ENCODE data around the genes BRINP2, RASAL2, TEX35, RALGPS2 and CEP350.

- RRBS, result no CpG with 5 or more reads among the region's 5 CpGs
Measured at GRCh38 chr1:176786512-176786835, 323.5 kb downstream of the PAPPA2 start.

- RRBS, result 2% methylated on average over 11 of the region's 29 CpGs
Measured at GRCh38 chr1:177170494-177171185, at the start of gene BRINP2. BRINP2 (plus strand) TSS chr1:177170958.

DNA sequence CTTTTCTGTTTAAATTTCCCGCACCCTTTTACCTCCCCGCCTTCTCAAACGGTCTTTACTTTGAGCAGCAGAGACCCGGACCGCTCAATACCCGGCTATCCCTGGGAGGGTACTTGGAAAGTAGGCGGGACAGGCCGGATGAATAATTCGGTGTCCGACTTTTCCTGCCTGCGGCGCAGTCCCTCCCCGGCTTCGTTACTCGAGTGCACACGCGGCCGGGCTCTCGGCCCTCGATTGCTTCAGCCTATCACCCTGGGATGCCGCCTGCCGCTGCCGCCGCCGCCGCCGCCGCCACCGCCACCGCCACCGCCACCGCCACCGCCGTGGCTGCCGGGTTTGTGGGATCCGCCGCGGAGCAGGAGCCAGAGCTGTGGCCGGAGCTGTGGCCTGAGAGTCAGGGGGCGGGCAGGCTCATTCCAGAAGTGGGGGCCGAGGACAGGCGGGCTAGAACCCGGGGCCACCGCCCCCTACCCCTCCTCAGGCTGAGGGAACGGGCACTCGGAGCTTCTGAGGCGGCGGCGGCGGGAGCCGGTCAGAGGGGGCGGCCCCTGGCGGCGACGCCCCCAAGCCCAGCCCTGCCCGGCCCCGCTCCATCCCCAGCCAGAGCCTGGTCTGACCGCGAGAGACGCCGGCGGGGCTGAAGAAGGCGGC, at the start of gene RASAL2:
RASAL2 (plus strand) TSS at position 603 of the 651 bp plus-strand sequence.
- RRBS, result 2% methylated on average over 34 of the region's 63 CpGs

- RRBS, result no CpG with 5 or more reads among the region's 1 CpG
Measured at GRCh38 chr1:178311245-178311881, 185.4 kb downstream of the CLEC20A start.

- RRBS, result no CpG with 5 or more reads among the region's 5 CpGs
Measured at GRCh38 chr1:178470428-178471009, 26.2 kb downstream of the CLEC20A start.

- RRBS, result no CpG with 5 or more reads among the region's 15 CpGs
Measured at GRCh38 chr1:178512743-178513286, at the start of gene TEX35. TEX35 (plus strand) TSS chr1:178513109.

GRCh38 chr1:178513720-178514069, 786 bp downstream of the TEX35 start:
- RRBS, result no CpG with 5 or more reads among the region's 9 CpGs

- RRBS, result no CpG with 5 or more reads among the region's 3 CpGs
Measured at GRCh38 chr1:178537677-178537876, 24.7 kb downstream of the TEX35 start.

- RRBS, result no CpG with 5 or more reads among the region's 6 CpGs
Measured at GRCh38 chr1:178576708-178577302, 63.9 kb downstream of the TEX35 start.

DNA sequence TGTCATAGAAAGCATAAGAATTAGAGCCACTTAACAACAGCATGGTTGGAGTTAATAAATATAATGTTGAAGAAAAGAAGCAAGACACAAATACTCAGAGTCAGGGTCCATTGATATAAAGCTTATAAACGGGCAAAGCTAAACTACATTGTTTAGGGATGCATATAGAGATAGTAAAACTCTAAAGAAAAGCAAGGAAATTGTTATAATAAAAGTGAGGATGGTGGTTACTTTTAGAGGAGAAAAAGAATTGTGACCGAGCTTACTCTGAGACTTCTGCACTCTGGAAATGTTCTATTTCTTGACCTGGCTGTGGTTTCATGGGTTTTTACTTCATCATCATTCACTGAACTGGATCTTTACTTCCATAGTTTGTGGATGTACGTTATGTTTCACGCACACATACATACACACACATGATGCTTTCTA, 64.8 kb downstream of the TEX35 start:
- RRBS, result no CpG with 5 or more reads among the region's 4 CpGs

- RRBS, result 2% methylated on average over 35 of the region's 125 CpGs
Measured at GRCh38 chr1:178724698-178725705, at the start of gene RALGPS2. RALGPS2 (plus strand) TSS chr1:178725244.

- RRBS, result no CpG with 5 or more reads among the region's 1 CpG
Measured at GRCh38 chr1:178929051-178929546, 58.2 kb upstream of the ANGPTL1 start.

DNA sequence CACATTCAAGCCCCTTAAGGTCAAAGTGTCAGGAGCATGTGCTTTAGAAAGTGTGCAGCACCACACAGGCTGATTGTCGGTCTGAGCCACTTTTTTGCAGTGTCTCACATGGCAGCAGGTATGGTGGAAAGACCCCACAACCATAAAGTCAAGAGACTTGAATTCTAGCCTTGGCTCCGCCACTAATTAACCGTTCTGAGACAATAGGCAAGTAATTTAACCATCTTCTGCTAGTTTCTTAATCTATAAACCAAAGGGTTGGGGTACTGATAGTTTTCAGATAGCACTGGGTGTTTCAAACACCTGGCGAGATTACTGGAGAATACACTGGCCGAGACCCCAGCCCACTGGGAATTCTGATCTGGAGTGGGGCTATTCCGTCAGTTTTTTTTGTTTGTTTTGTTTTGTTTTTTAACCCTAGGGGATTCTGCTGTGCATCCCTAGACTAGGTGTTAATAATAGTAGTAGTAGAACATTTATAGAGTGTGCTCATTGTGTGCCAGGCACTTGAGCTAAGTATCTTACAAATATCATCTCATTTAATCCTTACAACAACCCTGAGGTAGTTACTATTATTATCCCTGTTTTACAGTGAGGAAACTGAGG, 21.9 kb downstream of the TOR3A start:
- RRBS, result no CpG with 5 or more reads among the region's 6 CpGs

DNA sequence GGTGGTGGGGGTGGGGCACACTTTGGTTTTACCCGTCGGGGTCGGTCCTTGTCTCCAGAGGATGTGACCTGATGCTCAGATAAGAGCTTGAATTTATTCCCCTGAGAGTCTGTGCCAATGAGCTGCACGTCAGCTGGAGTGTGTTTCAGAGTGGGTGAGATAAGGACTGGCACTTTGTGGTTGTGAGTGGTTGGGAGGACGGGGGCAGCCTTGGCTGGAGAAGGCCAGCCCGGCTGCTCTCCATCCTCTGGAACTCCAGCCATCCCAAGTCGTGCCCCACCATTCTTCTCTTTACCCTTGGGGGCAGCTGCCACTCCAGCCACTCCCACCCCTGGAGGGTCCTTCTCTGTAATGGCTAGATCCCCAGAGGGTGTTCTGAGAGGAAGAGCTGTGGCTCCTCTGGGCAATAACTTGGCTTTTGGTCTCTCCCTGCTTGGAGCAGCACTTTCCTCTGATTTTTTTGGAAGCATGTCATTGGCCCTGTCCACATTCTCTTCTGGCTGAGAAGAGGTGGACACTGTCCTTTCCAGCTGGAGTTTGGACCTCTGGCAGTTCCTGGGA, 26.5 kb downstream of the TOR3A start:
- RRBS, result no CpG with 5 or more reads among the region's 7 CpGs

- RRBS, result no CpG with 5 or more reads among the region's 3 CpGs
Measured at GRCh38 chr1:179230747-179231102, 1.2 kb upstream of the ABL2 start.

- RRBS, result no CpG with 5 or more reads among the region's 12 CpGs
Measured at GRCh38 chr1:179864621-179865741, 12.6 kb downstream of the TOR1AIP2 start.

DNA sequence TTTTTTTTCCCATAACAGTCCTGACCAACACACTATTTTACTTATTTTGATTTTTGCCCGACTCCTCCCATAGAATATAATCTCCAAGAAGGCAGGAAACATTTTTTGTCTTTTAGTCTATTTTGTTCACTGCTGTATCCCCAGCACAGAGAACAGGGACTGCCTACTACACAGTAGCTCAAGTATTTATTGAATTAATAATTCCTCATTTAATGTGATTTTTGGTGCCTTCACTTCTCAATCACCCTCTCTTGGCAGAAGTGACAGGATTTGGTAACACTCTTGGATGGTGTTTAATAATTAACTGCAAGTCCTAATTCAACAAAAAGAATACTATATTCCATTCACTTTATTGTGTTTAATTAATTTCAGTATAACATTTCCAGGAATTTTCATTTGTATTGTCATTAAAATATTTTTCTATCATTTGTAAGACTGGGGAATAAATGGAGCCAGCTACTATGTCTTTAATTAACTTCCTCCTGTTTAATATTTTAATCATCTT, 941 bp upstream of the TOR1AIP2 start:
- RRBS, result no CpG with 5 or more reads among the region's 1 CpG

GRCh38 chr1:179882881-179883072, 692 bp downstream of the TOR1AIP1 start:
- RRBS, result no CpG with 5 or more reads among the region's 17 CpGs

DNA sequence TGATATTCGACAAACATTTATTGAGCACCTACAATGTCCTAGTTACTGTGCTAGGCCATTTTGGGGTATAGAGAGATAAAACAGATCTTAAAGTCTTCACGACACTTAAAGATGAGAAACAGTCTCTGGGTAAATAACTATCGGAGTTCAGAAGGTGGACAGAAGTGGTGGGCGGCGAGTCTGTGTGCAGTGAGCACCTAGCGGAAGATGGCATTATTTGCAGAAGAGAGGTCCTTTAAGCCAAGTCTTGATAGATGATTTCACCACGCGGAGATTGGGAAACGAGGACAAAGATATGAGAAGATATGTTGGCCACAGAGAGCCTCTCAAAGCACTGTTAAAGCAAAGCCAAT, 754 bp upstream of the CEP350 start:
- RRBS, result no CpG with 5 or more reads among the region's 9 CpGs

DNA sequence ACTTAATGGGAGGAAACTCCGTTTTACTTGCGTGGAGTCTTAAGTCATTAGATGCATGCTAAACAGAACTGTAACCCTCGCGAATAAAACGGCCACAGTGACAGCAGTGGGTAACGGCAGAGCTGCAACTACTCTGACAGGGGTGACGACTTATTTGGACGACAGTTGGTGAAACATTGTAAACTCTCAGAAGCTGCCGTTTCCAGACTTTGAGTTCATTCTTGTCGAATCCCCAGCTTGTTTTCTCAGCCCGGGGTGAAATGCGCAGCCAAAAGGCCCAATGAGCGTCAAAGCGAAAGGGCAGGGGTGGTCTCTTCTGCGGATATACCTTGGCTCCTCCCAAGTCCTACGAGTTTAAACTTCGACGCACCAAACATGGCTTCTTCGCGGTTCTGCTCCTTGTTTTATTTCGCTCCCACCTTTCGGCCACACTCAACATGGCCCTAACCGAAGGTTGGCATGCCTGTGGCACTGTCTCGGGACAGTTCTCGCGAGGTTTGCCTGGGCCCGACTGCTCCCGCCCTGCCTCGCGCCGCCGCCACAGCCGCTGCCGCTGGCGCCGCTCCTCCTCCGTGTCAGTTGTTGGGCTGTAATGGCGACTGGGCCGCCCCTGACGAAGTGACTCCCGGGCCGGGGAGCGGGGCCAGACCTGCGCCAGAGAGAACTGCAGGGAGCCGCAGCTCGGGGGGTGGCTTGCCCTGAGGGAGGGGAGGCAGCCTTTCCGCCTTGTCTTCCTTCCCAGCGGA, at the start of gene CEP350:
CEP350 (plus strand) TSS at position 578 of the 746 bp plus-strand sequence.
- RRBS, result no CpG with 5 or more reads among the region's 48 CpGs

Measured in AG08470 (cell line).